ENCODE data around the gene DCLRE1A.

DNA sequence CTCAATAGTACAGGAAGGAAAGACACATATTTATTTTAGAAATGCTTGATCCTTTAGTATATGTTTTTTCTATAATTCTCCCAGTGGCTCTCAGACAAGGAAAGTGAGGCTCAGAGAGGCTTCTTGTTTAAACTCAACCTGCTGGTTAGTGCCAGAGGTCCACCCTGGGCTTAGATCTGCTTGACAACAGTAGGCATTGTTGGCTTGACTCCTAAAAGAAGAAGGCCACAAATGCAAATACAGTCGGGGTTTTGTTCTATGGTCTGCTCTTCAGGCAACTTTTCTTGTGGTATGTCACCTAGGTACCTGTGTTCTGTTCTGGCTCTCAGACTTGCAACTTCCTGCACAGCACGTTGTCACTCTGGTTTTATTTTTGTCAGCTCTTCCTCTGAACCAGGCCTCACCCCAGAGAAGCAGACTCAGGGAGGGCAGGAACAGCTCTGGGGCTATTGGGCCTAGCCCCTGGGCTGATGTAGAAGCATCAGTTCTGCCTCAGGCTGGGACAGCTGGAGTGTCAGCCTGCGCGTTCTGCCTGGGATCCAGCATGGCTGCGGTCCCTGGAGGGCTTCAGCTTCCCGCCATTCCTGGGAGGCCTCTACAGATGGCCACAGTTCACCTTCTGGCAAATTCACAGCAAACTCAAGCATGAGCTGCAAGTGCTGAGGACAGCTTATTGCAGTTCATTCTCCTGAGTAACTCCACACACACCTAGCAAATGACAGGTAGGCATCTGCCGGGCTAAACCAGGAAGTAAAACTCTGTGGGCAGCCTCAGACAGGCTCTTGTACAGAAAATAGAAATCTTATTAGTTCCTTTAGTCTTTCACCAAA is 11.1 kb upstream of the PDCD4 start:
- PRO-cap = bidirectional peak, plus-strand start at position 416 of the sequence, minus-strand start at position 343 of the sequence
- RAMPAGE, long total RNA = no peak

- PRO-cap = no peak
- RAMPAGE, long total RNA = no peak
Measured at GRCh38 chr10:110882583-110883513, 11.1 kb downstream of the PDCD4 start.

DNA sequence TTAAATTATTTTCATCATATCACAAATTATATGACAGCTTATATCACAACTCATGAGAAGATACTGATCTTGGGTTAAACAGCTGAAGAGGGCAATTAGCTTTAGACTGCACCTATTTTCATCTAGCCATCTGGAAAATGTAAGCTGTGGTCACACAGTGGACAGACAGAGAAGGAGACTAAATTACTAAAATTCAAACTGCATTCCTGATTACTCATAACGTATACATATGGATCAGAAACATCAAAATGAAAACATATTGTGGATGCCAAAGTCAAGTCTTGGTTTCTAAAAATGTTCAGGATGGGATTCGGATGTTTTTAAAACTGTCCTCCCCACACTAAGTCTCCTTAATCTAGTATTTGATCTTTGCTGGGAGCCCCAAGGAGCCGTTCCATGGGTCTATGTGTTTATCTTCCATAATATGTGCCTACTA is 6.6 kb downstream of the BBIP1 start:
- PRO-cap = no peak
- RAMPAGE, long total RNA = no peak

GRCh38 chr10:111024500-111024875 is 52.3 kb upstream of the ADRA2A start:
- PRO-cap = no peak
- RAMPAGE, long total RNA = no peak

GRCh38 chr10:111077597-111078254 is 897 bp downstream of the ADRA2A start:
- PRO-cap = no peak
- RAMPAGE, long total RNA = no peak

DNA sequence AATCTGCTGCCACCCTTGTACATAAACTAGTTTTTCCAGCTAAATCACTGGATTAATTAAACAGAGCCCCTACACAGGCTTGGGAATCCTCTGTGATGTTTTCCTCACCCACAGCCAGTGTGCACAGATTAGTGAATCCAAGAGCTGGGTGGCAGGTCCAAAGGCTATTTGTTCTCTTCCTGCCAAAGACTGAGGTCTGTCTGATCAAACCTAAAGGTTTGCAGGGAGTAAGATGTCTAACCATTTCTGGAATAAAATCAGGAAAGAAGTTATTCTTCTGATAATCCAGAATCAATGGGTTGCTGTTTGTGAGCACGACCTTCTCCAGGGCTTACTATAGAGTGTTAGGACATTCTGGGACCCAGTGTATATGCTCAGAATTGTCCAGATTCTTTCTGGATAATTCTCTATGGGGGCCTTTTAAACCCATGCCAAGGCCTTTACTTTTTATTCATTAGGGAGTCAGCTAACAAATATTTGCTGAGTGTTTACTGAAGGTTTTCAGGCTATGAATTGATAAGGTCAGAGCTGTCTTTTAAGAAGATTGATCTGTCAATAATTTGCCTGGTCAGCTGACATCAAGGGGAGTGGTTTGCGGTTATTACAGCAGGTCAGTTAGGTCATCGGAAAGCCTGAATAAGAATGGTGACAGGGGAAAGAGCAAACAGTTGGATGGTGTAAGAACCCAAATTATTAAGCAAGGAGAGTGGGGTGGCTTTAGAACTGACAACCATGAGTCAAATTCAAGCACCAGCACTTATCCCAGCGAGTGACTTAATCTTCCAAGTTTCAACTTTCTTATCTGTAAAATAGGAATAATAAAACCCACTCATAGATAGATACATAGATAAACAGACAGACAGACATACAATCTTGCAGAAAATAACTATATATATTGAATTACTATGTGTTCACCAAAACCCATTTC is 7.5 kb upstream of the TECTB start:
- PRO-cap = no peak
- RAMPAGE, long total RNA = no peak

- PRO-cap = no peak
- RAMPAGE, long total RNA = no peak
Measured at GRCh38 chr10:112336436-112337018, 37.4 kb upstream of the ACSL5 start.

- PRO-cap = no peak
- RAMPAGE, long total RNA = no peak
Measured at GRCh38 chr10:112374888-112375022, 839 bp downstream of the ACSL5 start.

- PRO-cap = no peak
- RAMPAGE, long total RNA = no peak
Measured at GRCh38 chr10:112820239-112820875, 129.7 kb upstream of the TCF7L2 start.

- PRO-cap = no peak
- RAMPAGE, long total RNA = no peak
Measured at GRCh38 chr10:112845000-112845526, 105.0 kb upstream of the TCF7L2 start.

DNA sequence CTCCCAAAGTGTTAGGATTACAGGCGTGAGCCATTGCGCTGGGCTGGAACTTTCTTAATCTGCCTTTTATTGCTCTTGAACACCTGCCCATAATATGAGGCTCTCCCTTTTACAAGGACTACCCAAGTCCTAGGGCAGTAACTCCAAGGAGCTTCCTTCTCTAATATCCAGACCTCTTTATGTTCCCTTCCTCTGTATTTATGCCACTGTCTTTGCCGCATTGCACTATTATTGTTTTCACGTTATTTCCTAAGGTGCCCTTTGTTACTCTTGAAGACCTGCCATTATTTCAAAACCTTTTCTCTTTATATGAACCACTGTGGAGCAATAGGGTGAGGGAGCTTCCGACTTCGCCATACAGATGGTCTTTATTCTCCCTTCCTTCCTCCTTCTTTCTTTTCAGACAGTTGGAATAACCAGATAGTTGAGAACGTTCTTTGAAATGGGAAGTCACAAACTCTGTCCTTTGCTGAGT is 36.2 kb upstream of the TCF7L2 start:
- PRO-cap = no peak
- RAMPAGE, long total RNA = no peak

GRCh38 chr10:112915362-112916040 is 34.5 kb upstream of the TCF7L2 start:
- PRO-cap = unidirectional peak, plus-strand start at chr10:112915772
- RAMPAGE, long total RNA = no peak

DNA sequence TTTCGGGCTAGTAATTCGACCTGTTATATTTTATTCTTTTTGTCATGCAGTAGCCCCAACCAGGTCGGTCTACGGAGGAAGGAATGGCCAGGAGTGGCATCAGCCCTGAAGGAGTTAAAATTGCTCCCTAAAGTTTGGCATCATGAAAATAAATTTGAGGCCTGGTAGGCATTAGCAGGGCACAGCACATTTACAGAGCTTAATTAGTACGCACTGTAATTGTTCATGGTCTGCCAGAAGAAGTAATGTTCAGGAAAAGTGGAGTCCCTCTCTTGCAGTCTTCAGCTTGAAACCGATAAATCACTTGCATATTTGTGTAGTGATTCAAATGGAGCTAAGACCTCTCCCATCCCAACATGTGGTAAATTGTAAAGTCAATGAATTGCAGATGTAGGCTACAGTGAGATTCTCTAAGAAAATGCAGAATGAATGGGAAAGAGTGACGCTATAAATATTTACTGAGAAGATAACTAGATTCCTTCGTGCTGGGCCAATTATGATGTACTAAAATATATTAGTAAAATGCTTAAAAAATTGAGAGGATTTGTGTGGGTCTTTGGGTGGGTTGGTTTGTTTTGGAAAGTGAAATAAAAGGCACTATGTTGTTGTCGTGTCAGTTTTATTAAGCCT is 8.2 kb downstream of the TCF7L2 start:
- PRO-cap = no peak
- RAMPAGE, long total RNA = no peak

GRCh38 chr10:113027700-113028205 is 77.7 kb downstream of the TCF7L2 start:
- PRO-cap = no peak
- RAMPAGE, long total RNA = no peak

- PRO-cap = no peak
- RAMPAGE, long total RNA = no peak
Measured at GRCh38 chr10:113063101-113064037, 113.3 kb downstream of the TCF7L2 start.

GRCh38 chr10:113170118-113170559 is 220.1 kb downstream of the TCF7L2 start:
- PRO-cap = no peak
- RAMPAGE, long total RNA = no peak

- PRO-cap = no peak
- RAMPAGE, long total RNA = no peak
Measured at GRCh38 chr10:113476253-113476591, 76.6 kb upstream of the HABP2 start.

DNA sequence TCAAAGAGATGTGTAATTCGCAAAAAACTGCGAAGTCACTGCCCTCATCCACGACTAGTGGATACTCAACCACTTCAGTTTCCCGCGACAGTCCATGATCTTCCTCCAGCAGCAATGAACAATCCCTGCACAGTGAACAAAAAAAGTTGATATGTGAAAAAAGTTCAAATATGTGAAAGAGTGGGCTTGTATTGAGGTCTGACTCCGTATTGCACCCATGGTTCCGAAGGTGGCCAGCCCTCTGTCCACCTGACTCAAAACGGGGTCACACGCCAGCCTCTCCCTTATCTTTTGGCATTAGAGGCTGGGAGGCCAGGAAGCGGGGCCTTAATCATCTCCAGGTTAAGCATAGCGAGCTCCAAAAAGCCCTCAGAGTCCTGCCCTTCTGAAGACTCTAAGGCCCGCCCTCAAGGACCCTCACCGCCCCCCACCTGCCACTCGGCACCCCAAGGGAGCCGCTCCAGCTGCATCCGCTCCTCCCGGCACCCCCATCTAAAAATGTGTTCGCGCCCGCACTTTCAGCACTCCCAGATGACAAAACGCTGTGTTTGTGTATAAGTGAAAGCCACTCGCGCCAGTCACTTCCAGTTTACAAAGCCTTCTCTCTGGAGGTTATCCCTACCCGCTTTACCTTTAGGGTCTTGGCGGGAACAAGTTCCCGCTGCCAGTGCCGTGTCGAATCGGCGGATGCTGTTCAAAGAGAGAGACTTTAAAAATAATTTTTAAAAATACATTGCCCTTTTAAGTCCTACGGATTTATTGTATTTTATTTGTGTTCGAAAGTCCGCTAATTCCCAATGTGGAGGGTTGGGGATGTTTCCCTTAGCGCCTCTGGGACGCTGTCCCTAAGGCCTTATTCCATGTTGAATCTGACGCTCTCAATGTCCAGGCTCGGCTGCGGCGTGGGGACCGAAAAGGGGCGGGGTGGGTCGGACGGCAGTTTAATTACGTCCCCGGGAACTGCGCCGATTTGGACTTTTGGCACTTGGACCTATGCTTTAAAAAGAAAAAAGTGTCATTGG is at the start of gene DCLRE1A:
Gene DCLRE1A (minus strand): TSS at position 360 of the 1,022 bp plus-strand sequence.
- PRO-cap = unidirectional peak, minus-strand start at position 494 of the sequence; bidirectional peak, plus-strand start at position 912 of the sequence, minus-strand start at position 871 of the sequence
- RAMPAGE, long total RNA = no peak

- PRO-cap = no peak
- RAMPAGE, long total RNA = no peak
Measured at GRCh38 chr10:113855448-113855742, 934 bp downstream of the NHLRC2 start.

- PRO-cap = no peak
- RAMPAGE, long total RNA = no peak
Measured at GRCh38 chr10:113858245-113858987, 4.0 kb downstream of the NHLRC2 start.

Measured in urinary bladder (tissue), 3 donors.